Parietal lobe (tissue), 2 donors: ENCODE results near the genes WASHC4, CKAP4 and MTERF2.

DNA sequence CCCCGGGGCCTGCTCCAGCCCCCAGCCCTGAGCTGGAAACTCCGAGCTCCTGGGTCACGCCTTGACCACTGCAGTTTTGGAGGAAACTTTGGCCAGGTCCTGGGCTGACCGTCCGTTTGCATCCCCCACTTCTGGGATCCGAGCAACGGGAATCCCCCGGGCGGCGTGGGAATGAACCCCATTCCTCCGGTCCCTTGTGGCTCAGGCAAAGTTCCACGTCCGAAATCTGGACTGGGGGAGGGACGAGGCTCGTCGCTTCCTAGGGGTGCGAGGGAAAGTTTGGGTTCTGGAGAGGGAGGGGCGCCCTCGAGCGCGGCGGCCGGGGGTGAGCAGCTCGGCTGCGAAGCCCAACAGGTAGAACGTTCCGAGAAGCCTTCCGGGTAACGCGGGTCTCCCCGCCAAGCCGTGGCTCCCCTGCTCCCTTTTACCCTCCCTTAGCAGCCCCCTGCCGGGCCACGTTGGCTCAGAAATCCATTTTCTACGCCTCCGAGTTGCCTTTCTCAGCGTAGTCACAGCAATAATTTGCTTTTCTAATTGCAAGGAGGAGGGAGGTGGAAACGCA is 1.5 kb downstream of the CHST11 start:
- RAMPAGE, long total RNA = no peak

GRCh38 chr12:104486247-104486921 is 29.6 kb downstream of the CHST11 start:
- RAMPAGE, long total RNA = no peak

DNA sequence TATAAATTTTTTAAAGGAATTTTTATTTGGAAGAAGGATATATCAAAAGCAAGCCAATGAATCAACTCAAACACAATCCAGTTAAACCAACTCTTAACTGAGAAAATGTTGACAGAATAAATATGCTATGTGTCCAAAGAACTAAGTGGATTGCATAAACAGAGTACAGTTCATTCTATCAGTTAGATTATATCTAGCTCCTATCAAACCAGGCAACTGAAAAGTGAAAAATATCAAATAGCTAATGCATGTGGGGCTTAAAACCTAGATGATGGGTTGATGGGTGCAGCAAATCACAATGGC is 16.6 kb downstream of the SLC41A2 start:
- RAMPAGE, long total RNA = no peak

DNA sequence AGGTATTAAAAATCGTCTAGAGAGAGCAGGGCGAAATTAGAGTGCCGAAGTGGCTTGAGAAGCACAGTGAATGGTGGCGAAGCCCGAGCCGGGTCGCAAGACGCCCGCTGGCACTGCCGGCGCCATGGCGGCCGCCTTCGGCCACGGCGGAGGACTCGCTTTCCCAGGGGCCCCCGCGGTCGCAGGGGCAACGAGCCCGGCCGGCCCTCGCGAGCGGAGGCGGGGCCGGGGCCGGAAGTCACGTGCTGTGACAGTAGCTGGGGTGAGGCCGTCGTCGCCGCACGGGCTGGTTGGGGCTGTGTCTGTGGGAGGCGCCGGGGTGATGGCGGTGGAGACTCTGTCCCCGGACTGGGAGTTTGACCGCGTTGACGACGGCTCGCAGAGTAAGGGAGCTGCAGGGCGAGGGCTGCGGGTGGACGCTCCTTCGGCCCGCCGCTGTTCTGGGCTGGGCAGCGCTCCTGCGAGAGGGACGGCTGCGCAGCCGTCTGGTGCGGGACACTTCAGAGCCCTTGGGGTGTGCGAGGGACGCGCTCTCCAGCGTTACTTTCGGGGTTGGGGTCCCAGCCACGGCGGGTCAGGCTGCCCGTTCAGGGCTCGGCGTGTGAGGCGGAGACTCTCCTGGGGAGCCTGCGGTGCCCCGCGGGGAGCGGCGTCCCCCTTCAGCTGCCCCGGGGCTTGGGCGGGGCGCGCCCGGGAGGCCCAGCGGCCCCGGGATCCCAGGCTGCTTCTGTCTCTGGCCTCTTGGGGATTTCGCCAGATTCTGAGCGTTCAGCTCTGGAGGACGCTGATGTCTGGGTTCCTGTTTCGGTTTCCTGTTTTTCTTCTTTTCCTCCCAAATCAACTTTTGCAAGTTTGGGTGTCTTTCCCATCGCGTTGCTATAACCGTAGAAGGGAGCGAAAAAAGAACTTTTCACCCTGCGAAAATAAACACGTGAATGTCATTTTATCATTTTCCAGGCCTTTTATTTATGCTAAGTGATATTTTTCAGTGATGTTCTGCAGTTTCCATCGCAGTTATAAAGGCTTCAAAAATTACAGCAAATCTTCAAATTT is at the start of gene WASHC4:
Gene WASHC4, plus strand, starts transcription at position 253 of the 1,053 bp plus-strand sequence.
- RAMPAGE, long total RNA = no peak

DNA sequence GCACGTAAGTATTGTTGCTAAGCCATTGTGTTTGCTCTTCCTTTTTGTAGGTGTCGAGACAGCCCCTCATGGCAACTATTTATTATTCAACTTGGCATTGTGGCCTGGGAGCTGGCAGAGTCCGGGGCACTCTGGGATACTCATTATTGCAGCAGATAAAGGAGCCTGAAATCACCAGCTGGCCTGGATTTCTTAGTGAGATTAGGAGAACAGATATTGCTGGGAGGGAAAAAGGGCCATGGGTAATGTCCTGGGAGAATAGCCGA is 147.4 kb downstream of the C12orf75 start:
- RAMPAGE, long total RNA = no peak

- RAMPAGE, long total RNA = no peak
Observed at GRCh38 chr12:105574707-105575132, 244.2 kb downstream of the C12orf75 start.

DNA sequence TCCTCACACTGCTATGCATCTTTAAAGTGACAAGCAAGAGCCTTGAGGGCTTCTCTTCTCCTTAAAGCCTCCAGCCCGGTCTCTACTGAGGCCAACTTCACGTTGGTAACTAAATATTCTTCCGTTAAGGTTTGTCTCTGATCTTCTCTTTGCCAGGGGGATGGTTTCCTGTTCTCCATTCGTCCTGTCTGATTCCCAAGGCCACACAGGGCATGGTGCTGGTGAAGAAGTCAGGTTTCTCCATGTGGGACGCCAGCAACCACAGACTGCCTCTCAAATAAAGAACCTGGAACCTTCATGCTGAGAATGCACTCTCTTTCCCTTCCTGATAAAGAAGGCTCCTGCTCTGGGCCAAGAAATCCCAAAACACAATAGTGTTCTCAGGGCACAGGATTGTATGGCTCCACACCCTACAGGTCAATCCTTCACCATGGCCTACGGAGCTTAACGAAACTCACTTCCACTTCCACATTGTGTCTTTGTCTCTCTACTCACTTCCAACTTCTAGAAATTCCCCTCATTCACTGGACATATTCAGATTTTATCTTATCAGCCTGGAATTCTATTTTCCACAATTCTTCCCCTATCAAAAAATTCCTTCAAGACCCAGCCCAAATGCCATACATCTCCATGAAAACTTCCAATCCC is 35.7 kb downstream of the NUAK1 start:
- RAMPAGE, long total RNA = no peak

GRCh38 chr12:106195411-106196344 is 52.1 kb downstream of the CKAP4 start:
- RAMPAGE, long total RNA = no peak

DNA sequence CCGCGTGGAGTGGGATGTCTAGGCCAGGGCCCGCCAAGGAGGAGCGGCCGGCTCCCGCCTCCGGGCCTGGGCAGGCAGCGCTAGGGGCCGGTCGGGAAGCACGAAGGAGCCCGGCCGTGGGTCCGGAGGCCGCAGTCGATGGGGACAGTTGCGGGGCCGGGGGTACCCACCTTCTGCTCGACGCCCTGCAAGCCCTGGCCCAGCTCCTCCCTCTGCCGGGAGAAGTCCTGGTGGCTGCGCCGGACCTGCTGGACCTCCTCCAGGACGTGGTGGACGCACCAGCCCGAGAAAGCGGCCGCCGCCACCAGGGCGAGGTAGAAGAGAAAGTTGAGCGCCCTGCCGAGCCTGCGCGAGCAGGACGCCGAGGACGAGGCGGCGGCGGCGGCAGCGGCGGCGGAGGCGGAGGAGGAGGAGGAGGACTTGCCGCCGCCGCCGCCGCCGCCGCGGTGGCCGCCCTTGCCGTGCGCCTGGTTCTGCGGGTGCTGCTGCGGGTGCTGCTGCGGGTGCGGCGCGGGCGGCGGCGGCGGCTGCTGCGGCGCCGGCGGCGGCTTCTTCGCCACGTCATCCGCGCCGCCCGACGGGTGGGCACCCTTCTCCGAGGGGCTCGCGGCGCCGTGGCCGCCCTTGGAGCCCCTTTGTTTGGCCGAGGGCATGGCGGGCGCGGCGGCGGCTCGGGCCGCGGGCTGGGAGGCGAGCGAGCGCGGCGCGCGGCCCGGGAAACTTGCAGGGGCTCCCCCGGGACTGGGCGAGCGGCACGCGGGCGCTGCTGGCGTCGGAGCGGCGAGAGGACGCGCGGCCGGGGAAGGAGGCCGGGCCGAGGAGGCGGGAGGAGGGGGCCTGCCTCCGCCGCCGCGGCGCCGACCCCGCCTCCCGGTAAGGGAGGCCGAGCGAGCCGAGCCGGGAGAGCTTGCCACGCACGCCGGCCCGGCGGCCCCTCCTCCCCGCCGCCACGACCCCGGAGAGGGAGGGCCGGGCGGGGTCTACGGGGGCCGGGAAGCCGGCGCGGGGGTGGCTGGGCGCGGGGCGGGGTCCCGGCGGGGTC is at the start of gene CKAP4:
Gene CKAP4, minus strand, starts transcription at position 822 of the 1,042 bp plus-strand sequence.
- RAMPAGE, long total RNA = no peak

- RAMPAGE, long total RNA = no peak
Observed at GRCh38 chr12:106773162-106773840, 1.2 kb upstream of the RIC8B start.

GRCh38 chr12:106773841-106774196 is 663 bp upstream of the RIC8B start:
- RAMPAGE, long total RNA = no peak

GRCh38 chr12:106833765-106834182 is 59.3 kb downstream of the RIC8B start:
- RAMPAGE, long total RNA = no peak

GRCh38 chr12:106972221-106973383 is 14.3 kb downstream of the MTERF2 start:
- RAMPAGE, long total RNA = no peak

GRCh38 chr12:106986594-106987526 is at the start of gene MTERF2:
Gene MTERF2 (minus strand): TSS chr12:106987146.
- RAMPAGE, long total RNA = no peak

GRCh38 chr12:107042545-107043178 is 50.7 kb downstream of the CRY1 start:
- RAMPAGE, long total RNA = no peak

GRCh38 chr12:107074034-107074752 is 19.2 kb downstream of the CRY1 start:
- RAMPAGE, long total RNA = no peak

DNA sequence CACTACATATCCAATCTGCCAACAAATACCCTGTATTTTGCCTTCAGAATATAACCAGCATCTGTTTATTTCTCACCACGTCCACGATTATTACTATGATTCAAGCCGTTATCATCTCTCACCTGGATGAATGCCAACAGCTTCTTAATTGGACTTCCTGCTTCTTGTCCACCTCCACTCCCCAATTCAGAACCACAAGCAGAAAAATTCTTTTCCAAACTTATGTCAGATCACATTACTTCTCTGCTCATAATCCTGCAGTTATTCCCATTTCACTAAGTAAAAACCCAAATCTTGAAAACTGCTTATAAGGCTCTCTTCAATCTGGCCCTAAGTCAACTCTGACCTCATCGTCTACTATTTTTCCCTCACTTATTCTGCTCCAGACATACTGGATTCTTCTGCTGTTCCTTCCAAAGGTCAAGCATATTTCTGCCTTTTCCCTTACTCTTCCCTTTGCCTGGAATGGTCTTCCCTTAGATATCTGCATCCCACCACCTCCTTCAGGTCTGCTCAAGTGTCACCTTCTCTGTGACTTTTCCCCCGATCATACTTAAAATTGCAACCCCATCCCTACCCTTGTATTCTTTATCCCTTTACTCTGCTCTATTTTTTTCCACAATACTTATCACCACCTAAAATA is 1.9 kb downstream of the CRY1 start:
- RAMPAGE, long total RNA = no peak

DNA sequence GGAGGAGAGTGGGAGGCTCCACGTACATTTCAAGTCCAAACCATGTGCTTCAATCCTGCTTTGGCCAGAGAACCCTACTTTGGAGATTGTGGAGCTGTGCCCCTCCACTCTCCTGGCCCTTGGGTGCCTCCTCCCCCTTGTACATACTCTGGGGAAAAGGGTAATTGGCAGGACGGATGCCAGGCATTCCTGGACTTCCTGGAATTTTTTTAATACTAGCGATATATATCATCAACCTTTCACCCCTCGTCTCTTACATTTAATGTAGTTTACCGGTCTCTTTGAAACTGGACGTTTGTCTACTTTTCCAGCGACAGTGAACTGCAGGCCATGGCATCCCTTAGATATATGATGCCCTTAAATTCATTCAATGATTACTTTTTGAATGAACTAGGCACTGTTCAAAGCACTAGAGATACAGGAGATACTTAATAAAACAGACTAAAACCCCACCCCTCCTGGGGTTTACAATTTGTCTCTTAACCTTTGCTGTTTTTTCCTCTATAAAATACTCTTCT is 834 bp upstream of the CRY1 start:
- RAMPAGE, long total RNA = no peak

GRCh38 chr12:107101701-107102079 is 8.3 kb upstream of the CRY1 start:
- RAMPAGE, long total RNA = no peak

DNA sequence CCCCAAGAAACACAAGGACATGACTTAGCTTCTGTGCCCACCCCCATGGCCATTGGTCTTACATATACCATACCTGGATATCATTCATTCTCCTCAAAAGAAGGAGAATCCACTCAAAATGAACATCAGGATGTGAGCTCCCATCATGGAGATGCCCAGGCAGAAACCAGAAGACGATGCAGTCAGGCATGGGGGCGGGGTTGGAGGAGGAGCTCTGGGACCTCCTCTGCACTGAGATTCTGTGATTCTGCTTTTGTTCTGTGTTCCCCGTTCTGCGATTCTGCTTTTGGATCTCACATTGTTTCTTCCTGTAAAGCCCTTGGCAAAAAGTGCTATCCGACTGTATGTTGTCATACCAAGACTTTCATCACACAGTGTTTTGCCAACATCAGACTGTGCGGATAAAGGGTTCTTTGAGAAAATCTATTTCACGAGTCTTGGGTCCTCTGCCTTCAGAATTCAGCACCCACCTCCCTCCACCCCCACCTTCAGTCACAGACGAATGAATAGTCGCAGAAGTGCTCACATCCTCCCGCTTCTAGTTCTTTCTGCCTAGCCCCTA is 24.8 kb upstream of the PWP1 start:
- RAMPAGE, long total RNA = no peak